A172 (cell line): ENCODE data around the genes SGK1, HBS1L, MTFR2 and BCLAF1.

DNA sequence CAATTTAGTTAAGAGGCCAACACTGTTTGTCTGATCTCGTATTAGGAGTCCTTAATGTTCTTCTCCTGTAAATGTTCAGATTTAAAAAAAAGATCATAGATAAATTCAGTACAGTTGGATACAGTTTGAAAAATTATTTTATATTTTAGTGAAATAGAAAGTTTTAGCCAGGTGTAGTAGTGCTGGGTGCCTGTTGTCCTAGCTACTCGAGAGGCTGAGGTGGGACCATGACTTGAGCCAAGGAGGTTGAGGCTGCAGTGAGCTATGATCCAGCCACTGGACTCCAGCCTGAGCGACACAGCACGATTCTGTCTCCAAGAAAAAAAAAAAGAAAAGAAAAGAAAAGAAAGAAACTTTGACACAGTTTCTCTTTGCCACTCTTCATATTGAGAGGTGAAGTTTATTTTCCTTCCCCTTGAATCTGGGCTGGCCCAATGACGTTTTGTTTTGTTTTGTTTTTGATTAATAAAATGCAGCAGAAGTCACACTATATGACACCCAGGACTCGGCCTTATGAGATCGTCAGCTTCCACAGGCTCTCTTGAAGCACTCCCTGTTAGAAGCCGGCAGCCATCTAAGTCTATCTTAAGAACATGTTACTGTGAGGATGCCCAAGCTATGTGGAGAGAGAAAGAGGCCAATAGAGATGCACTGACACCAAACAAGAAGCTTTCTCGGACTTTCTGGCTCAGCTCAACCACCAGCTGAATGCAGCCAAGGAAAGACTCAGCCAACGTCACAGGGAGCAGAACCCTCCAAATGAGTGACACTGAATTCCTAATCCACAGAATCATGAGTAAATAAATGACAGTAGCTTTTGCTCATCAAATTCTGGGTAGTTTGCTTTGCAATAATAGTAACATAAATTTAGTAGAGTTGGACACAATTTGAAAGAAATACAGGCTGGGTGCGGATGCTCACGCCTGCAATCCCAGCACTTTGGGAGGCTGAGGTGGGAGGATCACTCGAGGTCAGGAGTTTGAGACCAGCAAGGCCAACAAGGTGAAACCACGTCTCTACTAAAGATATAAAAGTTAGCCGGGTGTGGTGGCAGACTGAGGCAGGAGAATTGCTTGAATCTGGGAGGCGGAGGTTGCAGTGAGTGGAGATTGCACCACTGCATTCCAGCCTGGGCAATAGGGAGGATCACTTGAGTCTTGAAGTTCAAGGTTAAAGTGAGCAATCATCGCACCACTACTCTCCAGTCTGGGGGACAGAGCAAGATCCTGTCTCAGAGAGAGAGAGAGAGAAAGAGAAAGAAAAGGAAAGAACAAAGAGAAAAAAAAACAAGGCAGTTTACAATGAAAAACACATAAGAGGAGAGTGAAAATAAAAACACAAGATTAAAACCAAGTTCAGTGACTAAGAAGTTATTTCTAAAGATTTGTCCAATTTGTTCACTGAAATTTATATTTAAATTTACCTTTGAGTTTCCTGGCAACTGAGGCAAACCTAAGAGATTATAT lies 13.9 kb downstream of the SGK1 start:
- RAMPAGE, long total RNA = no peak

DNA sequence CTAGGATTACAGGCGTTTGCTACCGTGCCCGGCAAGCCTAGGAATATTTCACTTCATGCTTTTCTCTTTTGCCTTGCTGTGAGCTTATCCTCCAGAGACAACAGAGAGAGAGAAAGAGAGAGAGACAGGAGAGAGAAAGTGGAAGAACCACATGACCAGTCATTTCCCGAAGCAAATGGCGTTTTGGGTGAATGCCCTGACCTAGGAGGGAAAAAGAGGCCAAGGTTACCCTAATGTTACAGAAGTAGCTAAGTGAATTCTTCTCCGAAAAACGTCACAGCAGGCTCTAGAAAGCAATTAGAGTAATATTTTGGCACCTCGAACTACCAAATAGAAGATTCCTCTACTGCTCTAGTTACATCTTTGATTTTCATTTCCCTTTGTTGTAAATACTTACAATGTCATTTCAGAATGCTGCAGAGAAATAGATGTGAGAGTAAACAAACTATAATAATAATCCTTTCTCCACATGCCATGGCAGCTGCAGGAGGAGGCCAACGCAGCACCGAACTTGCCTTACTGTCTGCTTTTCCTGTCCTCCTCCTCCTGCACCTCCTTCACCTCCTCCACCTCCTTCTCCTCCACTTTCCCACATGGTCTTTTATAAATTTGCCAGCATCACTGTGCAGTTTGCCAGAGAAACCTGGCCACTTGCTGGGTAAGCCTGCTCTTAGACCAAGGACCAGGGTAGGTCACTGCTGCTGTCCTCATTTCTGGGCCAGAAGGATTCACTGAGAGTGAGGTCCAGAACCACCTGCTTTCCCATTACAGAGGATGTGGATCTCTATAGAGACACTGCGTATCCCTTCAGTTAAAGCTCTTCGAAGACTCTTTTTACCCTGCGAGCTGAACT lies 8.9 kb downstream of the SGK1 start:
- RAMPAGE, long total RNA = no peak

DNA sequence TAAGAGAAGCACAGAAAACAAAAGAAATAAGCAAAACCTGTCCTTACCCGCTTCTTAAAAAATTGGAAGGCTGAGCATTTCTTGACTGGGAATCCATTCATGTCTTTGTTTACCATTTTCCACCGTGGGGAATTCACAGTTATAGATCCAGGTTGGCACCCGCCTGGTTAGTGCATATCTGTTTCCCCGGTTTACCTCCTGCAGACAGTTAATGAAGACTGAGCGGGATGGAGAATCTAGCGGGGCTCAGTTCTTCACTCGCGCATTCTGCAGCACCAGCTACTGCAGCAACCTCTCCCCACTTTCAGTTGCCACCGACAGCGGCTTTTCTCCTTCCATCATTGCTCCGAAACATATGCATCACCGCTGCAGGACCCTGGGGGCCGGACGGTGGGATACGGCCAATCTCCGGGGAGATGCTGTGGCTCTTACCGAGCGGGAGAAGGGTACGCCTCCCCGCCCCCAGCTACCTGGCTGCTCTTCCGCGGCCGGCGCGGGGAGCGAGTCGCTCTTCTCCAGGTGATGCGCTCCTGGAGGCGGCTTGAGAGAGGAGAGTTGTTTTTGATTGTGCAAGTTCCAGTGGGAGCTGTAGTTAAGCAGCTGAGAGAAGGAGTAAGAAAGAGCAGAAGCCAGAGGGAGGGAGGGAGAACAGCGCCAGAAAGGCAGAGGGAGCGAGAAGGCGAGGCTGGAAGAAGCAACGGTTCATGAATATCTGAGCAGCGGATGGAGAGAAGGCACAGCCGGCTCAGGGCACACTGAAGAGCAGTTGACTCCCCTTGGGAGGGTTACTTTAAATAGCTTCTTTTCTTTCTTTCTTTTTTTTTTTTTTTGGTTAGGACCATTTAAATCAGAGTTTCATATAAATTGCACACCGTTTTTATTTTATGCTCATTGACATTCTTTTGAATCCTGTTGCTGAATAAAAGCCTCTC lies at the start of gene SGK1:
TSS of gene SGK1 (minus strand) at position 768 of the 932 bp plus-strand sequence.
- RAMPAGE, long total RNA = no peak

DNA sequence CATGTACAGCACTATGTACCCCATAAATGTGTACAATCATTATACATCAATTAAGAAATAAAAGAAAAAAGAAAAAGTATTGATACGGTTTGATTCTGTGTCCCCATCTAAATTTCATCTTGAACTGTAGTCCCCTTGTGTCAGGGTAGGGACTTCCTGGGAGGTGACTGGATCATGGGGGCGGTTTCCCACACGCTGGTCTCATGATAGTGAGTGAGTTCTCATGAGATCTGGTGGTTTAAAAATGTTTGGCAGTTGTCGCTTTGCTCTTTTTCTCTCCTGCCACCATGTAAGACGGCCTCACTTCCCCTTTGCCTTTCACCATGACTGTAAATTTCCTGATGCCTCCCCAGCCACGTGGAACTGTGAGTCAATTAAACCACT lies 80.4 kb upstream of the SGK1 start:
- RAMPAGE, long total RNA = no peak

DNA sequence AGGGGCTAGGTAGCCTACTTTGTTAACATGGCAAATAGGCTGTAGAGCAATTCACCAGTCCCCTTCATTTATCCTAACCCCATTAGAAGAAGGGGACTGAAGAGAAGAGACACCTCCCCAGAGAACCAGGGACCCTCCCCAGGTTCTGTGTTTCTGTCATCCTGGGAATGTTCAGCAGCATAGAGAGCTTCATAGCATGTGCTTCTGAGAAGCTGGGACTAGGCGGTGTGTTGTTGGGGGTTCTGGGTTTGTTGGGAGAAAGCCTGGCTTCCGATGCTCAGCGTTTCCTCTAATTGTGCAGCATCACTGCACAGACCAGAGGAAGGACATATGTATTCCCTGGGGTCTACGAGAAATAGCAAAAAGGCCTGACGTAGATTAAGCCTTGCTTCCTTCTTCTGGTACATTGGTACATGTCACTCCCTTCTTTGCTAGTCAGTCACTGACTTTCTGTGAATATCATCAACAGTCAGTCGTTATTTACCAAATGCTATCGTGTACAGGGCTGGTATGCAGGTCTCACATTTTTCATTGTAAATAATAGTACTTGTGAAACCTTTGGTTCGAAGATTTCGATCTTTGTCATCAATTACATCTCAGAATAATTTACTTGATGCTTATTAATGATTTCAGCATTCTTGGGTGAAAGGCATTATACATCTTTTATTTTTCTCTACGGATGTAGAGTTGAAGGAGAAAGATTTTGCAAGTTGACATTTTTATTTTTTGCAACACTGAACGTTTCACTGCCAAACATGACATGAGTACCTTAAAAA lies 97.0 kb upstream of the SGK1 start:
- RAMPAGE, long total RNA = no peak

- RAMPAGE, long total RNA = no peak
Observed at GRCh38 chr6:134491420-134491943, 173.6 kb upstream of the SGK1 start.

GRCh38 chr6:134512682-134513438 lies 194.9 kb upstream of the SGK1 start:
- RAMPAGE, long total RNA = no peak

- RAMPAGE, long total RNA = no peak
Observed at GRCh38 chr6:134740390-134741077, 209.4 kb downstream of the ALDH8A1 start.

DNA sequence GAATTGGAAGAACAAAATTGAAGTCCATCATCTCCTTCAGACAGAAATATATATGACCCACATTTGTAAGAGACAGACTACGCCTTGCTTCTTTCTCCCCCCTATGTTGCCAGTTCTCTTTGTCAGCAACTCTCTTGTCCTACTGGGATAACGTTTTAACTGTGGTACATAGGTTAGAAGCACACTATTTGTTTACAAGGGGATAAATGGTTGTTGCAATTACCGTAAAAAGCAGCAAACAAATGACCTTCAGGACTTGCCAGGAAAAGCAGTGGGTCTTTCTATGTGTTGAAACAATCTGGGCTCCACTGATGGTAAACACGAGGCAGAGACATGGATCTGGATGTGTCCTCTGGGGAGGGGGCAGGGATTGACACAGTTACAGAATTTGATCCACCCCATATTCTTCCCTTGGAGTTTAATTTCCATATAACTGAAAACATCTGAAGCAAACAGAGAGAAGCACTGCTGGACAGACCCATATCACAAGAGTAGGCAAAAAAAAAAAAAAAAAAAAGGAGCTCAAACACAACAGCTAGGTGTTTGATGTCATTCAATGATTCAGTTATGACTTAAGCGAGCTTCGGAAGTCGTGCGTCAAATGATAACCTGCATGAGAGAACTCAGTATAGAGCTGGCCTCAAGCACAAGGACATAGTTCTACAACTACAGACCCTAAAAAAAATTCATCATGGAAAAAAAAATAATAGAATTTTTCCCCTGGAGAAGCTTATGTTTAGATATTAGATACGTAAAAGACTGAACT lies 127.9 kb downstream of the ALDH8A1 start:
- RAMPAGE, long total RNA = no peak

DNA sequence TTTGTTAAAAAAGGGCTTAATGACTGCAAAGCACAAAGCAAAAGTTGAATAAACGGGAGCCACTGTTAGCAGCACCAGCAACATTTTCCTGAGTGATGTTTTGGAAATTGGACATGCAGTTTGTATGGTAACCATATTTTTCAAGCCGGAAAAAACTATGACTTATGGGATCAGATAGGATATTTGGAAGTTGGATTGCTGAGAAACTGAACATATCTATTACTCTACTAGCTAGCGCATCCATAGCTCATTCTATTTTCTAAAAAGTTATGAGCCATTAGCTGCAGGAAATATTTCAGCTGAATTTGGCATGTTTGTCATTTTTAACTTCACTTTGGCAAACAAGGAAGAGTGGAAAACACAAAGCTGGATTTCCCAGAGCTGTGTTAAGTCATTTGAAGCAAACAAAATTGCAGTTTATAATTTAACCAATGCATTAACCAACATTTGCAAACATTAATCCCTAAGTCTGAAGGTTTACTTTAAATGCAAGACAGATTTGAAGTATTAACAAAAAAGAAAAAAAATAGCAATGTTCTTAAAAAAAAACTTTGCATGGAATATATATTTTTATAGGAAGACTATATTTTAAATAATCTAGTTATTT lies 1.3 kb downstream of the ALDH8A1 start:
- RAMPAGE, long total RNA = no peak

DNA sequence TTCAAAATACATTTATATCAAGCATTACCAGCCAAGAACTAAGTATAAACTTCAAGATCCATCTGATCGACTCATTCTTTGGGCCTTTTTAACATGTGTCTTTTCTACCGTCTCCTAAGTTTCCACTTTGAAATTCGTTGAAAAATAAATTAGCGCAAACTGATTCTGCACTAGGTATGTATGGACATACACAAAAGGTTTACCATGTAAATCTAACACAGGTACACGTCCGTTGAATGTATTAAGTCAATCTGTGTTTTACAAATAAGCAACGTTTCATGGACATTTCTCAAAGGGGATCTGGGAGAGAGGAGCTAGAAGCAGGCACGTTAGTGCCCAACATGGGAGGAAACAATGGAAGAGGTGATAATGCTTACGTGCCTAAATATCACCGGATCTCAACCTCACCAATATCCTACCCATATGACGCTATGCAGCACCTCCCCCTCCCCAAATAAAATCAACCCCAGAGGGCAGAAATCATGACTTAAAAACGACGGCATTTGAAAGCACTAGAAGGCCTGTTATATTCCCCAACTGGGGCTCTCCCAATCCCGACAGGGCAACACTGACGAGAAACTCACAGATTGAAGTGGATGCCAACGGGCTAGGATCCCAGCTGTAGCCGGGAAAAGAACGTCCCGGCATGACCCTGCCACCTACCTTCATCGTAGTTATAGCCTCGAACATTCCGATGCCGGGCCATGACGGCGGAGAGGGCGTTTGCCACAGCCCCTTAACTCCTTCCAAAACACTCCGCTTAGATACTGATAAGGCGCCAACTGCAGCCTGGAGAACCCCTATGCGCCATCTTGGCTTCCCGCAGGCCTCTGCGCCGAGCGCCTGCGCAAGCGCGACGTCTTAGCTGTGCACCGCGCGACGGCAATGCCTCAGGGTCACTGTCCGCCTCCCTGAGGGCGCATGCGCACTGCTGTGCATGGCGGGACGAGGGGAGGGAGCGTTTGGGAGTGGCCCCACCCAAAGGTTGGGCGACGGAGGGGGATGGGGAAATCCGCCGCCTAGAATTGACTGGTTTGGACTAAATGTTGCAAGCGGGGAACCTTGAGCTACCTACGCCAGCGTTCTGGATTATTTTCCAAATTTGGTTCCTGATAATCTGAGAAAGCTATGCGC lies at the start of gene HBS1L:
TSS of gene HBS1L (minus strand) at position 837 of the 1,134 bp plus-strand sequence.
- RAMPAGE, long total RNA = no peak

DNA sequence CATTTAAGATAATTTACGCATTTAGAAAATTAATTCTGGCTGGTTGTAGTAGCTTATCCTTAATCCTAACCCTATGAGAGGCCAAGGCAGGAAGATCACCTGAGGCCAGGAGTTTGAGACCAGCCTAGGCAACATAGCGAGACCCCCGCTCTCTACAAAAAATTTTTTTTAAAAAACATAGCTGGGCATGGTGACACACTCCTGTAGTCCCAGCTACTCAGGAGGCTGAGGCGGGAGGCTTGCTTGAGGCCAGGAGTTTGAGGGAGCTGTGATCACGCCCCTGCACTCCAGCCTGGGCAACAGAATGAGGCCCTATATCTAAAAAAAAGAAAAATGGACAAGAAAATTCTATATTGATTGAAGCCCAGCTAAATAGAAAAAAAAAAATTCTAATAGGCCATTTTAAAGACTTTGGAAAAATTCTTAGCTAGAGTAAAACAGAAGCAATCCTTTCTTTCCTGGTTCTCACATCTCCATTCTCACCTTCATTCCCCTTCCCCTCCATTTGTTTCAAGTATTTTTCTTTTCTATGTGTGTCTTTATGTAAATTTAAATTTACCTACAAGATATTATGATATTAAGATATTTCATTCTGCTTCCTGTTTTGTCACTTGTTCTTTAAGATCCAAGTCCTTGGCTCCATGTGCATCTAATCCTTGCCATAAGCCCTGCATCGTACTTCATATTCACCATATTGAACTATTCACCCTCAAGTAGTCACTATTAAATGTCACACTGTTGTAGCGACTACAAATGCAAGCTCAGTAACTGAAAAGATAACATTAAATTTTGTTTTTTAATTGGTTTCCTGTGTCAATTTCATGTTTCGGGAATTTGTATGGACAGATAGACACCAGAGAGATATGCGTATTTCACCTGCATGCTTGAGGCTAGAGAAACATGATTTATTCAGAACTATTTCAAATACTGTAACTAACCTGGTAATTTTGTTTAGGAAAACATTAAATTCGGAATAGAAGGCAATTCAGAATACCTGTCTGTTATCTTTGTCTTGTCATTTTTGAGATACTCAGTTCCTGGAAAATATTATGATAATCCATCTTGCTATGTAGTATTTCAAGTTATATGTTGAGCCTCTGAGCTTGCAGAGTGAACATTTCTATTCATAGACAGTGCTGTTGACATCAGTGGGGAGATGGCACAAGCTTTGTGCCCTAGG lies 33.2 kb downstream of the MYB start:
- RAMPAGE, long total RNA = no peak

- RAMPAGE, long total RNA = no peak
Observed at GRCh38 chr6:135215814-135216550, 34.9 kb downstream of the MYB start.

DNA sequence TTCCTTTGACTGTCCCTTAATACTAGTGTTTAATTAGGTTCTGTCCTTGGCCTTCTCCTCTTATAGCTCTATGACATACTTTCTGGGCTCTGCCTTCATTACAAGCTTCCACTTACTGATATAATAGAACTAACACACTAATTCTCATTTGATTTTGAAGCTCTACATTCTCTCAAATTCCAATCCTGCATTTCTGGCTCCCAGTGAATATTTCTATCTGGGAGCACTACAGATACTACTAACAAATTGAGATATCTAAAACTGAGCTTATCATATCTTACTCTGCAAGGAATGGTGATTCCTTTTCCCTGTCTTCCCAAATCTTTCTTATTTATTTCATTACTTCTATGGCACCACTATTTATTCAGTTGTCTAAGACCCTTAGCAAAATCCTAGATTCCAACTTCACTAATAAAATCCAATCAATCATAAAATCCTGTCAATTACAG lies 135.5 kb downstream of the MYB start:
- RAMPAGE, long total RNA = no peak

DNA sequence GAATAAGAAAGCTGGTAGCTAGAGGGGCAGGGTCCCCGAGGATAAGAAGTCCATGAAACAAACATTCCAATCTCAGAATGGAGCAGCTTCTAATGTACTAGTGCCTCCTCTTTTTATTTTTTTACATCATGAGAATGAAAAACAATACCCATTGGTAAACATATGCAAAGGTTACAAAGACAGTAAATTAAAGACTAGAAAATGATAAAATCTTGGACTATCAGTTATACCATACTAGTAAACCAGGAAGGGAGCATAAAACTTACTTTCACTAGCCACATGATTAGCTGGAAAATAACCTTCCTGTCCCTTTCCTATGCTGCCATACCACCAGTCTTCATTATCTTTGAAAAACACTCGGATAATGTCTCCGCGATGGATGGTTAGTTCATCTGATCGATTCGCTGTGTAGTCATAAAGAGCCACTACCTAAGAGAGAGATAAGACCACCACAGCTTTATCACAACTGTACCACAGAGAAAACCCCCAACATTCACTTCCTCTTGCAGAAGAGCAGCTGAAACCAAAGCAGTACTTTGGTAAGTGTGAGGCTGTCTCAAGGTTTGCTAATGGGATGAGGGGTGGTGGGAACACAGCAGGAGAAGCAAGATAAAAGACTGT lies 141.9 kb downstream of the MYB start:
- RAMPAGE, long total RNA = no peak

DNA sequence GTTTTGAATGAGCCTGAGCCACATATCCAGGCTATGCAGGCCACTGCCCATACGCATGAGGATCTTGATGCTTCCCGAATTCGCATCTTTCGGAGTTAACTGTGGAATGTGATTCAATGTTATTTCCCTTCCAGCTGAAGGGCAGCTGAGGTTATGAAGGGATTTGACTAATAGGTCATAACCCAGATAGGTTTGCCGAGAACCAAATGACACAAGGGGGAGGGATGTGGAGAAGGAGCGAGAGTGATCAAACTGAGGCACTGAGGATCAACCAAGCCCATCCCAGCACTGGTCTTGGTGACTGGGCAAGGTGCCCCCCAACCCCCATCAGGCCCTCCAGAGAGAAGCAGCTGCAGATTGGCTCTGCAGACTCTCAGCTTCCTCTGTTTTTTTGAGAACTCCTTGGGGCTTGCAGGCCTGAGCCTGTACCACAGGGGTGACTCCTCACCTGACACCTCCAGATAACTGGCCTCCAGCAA lies 185.8 kb downstream of the PDE7B start:
- RAMPAGE, long total RNA = no peak

DNA sequence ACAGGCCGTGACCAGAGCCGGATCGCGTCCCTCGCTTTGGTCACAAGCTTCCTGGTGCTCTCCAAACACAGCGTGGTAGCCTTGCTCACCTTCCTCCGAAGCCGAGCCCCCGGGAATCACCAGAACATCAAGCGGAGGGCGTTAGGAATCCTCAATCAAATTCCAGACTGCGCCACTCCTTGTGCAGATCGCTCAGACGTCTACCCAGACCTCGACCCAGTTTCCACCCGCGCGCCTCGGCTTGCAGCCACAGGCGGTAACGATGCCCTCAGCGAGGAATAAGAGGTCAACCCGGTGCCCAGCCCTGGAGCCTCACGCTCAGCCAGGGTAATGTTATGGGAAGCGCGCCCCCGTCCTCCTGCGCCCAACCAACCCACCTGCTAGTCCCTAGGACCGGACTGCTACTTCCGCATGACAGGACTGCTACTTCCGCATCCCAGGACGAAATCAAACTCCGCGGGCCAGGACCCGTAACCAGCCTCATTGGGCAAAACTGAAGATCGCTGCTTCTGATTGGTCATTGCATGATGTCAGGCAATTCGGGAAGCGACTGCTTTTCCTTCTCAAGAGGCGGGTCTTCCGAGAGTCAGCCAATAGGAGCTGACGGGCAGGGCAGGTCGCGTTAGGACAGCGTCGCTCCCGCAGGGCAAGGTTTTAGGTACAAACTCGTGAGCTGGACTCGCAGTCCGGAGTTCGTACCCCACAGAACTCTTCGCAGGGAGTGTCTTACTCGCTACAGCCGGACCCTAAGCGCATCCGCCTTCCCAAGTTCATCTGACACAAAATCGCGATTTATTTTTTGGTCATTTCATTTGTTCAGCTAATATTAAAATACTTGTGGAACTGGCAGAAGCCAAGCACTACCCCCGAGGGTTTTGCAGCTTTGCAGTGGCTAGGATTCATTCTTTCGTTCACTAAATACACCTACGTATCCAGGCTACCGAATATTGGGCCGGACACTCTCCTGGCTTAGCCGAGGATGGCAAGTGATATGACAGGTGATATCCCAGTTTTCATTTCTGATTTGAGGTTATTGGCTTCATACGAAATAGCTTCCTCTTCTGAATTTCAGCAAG lies at the start of gene MTFR2:
TSS of gene MTFR2 (minus strand) at position 425 of the 1,076 bp plus-strand sequence.
- RAMPAGE, long total RNA = no peak

DNA sequence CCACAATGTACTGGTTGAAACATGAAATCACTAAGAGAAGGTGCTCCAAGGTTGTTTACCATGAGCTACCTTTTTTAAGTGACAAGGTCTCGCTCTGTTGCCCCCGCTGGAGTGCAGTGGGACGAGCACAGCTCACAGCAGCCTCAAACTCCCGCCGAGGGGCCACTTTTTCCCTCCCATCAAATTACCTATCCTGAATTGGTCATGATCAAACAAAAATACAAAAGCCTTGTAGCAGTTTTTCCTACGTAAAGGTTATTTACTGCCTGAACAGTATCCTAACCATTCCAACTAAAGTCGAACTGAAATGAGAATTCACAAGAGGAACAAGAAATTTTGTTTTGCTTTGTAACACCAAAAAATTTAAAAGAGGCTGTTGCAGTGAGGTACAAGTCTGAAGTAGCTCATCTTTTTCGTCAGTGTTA lies 1.4 kb downstream of the BCLAF1 start:
- RAMPAGE, long total RNA = no peak

DNA sequence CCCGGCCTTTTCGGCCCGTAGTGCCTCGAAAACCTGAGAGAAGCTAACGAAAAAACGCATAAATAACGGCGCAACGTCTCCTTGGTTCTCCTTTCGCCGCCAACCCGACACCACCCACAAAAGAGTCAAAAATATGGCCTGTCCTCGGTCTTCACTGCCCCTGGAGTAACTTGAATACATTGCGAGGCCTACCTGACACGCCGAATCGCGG lies 220 bp downstream of the BCLAF1 start:
- RAMPAGE, long total RNA = no peak

DNA sequence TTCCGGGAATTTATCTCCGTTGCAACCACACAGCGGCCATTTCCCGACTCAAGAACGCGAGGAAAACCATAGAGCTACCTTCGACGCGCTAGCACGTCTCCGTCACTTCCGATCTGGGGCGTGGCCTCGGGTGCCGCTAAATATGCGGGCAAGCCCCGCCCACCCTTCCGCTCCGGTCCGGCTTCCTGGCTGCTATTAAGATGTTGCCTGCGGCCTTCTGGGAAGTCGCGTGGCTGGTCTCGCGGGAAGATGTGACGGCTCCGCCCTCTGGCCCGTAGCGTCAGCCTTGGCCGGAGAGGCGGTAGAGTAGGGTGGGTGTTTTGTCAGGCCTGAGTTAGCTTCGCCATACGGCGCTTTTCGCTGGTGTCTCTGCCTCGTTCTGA lies at the start of gene BCLAF1:
TSS of gene BCLAF1 (minus strand) at position 115 of the 383 bp plus-strand sequence.
- RAMPAGE, long total RNA = start-site peak on the minus strand centred at position 72 of the sequence, 48 bp wide, 181 and 214 reads in 2 replicates